Frontal cortex (tissue), 2 donors: ENCODE measurements around the genes SNX22 and ANKDD1A.

GRCh38 chr15:63506181-63506943, 2.0 kb downstream of the USP3 start:
- RAMPAGE, long total RNA: no peak

- RAMPAGE, long total RNA: no peak
These were observed 46.2 kb upstream of the FBXL22 start for GRCh38 chr15:63550769-63551588.

GRCh38 chr15:63556169-63557055, 40.8 kb upstream of the FBXL22 start:
- RAMPAGE, long total RNA: no peak

DNA sequence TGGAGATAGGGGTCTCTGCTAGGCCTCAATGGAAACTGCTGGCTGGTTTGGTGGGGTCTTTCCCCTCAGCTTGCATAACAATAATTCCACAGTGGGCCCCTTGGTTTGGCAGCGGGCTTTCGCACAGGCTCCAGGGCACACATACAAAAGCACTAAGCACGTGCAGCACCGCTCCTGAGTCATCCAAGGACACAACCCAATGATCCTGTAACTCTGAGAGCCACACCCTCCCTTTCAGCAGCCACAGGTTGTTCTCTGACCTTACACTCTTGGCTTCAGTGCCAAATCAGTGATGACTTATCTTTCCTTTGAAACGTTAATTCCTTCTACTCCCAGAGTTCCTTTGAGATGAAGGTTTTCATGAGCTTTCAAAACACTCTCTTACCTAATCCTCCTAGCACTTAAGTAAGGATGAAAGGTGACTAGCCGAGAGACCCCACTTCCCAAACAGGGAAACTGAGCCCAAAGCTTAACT, 41.6 kb downstream of the DAPK2 start:
- RAMPAGE, long total RNA: no peak

DNA sequence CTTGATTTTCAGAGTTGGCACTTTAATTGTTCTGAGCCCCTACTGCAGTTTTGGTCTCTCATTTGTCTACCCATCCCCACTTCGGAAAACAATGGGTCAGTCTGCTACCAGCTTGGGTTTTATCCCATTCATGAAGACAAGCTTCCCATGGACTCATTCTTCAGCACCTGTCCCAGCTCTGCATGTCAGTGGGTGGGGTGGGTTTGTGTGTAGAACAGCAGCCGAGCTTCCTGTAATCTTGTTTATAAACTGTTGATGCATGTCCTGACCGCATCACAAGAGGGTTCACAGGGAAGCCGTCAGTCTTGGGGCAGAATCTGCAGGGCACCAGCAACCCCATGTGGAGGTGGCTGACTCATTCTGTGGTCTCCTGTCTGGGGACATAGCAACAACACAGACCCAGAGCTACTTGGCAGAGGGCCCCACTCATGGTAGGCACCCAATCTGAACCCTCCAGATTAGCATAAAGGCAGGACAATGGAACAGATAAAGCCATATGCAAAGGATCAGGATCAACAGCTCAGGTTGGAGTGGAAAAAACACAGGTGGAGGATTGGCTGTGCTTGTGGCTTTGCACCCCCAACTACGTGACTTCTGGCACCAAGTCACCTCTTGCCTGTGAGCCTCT, 35.6 kb downstream of the DAPK2 start:
- RAMPAGE, long total RNA: no peak

DNA sequence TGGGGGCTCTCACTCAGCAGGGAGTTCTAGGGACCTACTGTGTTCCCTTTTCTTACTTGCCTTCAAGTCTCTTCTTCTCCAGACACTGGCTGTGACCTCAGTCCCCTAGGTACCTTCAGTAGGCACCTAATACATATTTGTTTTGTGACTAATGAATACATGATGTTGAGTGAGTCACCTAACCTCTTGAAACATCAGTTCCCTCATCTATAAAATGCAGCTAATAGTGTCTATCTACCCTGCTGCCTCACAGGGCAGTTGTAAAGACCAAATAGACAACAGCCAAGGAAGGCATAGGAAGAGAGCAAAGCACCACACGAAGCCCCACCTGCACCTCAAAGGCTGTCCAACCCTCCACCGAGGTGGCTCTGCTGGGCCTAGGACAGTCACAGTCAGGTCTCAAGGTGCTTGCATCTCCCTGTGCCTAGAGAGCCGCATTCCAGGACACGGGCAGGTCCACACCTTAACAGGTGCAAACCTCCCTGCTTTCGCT, 29.2 kb downstream of the DAPK2 start:
- RAMPAGE, long total RNA: no peak

- RAMPAGE, long total RNA: no peak
These were observed at the start of gene SNX22 for GRCh38 chr15:64151035-64151856. Gene SNX22, plus strand, starts transcription at chr15:64151731.

DNA sequence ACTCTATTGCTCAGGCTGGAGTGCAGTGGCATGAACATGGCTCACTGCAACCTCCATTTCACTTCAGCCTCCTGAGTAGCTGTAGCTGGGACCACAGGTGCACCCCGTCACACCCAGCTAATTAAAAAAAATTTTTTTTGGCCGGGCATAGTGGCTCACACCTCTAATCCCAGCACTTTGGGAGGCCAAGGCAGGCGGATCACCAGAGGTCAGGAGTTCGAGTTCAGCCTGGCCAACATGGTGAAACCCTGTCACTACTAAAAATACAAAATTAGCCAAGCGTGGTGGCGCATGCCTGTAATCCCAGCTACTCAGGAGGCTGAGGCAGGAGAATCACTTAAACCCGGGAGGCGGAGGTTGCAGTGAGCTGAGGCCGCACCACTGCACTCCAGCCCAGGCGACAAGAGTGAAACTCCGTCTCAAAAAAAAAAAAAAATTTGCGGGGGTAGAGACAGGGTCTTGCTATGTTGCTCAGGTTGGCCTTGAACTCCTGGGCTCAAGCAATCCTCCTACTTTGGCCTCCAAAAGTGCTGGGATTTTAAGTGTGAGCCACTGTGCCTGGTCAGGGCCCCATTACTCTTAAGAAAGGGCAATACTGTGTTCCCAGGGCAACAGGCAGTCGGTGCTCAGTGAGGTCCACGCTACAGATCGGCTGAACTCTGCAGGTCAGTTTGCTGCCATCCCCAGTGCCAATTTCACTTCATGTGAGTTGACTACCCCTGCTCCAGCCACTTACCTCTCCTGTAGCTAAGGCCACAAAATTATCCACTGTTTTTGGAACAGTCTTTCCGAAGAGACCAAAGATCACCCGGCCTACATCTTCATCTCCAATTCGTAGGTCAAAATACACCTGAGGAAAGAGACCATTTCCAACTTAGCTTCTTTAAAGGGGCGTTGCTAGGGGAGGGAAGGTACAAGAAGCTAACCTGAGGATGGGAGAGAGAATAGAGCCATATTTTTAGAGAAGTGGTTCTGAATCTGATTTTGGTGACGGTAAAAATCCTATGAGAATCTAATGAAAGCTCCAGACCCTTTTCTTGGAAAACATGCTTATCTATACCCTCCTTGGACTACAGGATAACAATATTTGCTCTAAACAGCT, 1.2 kb downstream of the PPIB start:
- RAMPAGE, long total RNA: no peak

GRCh38 chr15:64166313-64167137, 3.7 kb upstream of the PPIB start:
- RAMPAGE, long total RNA: no peak

GRCh38 chr15:64388610-64389513, 1.2 kb downstream of the TRIP4 start:
- RAMPAGE, long total RNA: no peak

- RAMPAGE, long total RNA: no peak
These were observed 30.0 kb upstream of the ZNF609 start for GRCh38 chr15:64430225-64430900.

- RAMPAGE, long total RNA: no peak
These were observed 42.9 kb downstream of the ZNF609 start for GRCh38 chr15:64502990-64503982.

- RAMPAGE, long total RNA: no peak
These were observed 123.8 kb downstream of the RBPMS2 start for GRCh38 chr15:64651568-64651919.

- RAMPAGE, long total RNA: no peak
These were observed 23.5 kb downstream of the PIF1 start for GRCh38 chr15:64801796-64802508.

- RAMPAGE, long total RNA: no peak
These were observed 9.0 kb downstream of the PIF1 start for GRCh38 chr15:64816445-64816912.

DNA sequence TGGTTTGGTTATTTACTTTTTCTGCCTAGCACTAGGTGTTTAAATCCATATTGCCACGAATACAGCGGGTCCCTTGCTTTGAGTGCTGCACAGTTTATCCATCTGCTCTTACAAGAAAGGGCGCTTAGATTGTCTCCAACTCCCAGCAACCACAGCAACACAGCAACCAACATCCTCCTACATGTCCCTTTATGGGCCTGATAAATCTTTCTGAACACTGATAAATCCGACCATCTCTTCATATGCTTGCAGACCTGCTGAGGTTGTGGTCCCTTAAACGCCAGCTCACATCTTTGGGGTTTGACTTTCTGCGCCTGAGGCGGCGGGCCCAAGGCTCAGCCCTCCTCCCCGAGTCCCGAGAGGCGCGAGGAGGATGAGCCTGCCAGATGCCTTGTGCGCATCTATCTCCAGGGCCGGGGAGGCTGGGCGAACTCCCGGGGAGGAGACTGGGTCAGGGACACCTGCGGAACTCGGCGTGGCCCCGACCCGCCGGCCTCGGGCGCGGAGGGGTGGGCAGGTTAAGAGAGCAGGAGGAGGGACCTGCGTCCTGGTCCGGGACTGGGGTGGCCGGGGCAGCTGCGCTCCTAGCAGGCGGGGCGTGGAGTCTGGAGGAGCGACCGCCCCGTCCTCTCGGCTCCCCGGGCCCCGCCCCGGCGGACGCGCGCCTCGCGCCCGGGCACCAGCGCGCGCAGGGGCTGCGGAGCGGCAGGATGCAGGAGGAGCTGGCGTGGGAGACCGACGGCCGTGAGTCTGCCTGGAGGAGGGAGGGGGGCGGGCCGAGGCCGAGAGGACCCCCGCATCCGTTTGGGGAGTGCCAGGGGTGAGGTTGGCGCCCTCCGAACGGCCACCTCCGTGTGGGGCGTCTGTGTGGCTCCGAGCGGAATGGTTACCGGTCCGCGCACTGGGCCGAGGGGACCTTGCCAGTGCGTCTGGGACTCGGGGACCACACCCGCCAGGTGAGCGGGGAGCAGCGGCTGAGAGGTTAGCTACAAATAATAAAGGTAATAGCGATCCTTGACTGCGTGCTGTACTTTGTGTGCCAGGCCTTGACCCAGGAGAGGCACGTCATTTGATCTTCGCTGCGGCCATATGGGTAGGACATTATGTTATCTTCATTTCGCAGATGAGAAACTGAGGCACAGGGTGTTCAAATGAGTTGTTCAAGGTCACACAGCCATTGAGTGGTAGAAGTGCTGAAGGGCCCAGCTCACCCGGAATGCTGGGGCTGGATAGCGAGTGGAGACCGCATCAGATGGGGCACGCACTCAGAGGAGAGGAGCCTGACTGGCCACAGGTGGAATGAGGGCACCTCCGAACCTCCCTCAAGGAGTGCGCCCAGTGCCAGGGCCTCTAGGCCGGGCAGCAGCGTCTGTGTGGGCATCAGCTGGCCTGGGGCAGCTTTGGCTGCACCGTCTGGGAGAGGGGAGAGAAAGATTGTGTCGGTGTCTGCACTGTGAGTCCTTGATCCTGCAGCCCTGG, at the start of gene ANKDD1A:
ANKDD1A (plus strand) TSS at position 682 of the 1,479 bp plus-strand sequence.
- RAMPAGE, long total RNA: no peak

- RAMPAGE, long total RNA: no peak
These were observed 26.4 kb downstream of the ANKDD1A start for GRCh38 chr15:64938124-64938528.

DNA sequence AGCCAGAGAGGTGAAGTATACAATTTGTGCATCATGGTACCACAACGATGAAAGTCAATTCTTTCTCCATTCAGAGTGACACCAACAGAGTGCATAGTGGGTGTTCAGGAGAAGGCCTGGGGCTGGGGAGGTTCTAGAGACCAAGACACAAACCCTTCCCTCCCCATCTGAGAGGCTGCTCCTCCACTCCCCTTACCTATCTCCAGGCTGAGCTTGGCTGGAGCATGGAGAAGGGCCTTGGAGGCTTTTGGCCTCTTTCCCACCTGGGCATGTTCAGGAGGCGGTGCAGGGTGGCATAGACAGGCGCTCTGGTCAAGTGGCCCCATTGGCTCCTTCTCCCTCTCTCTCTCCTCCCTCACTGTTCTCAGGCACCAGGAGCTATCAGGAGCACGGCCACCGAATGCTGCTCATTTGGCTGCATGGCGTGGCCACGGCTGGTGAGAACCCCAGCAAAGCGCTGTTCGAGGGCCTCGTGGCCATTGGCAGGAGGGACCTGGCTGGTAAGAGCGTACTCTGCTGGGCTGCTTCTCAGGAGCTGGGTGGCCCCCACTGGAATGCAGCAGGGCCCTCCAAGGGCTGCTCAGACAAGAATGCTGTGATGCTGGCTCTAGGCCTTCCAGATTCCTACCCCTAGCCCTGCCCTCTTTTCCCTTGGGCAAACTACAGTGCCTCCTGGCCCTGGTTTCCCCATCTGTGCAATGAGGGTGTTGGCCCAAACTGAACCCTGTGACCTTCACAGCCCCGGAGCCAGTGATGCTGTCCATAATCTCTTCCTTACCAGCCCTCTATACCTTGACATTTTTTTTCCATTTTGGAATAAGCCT, 38.0 kb downstream of the ANKDD1A start:
- RAMPAGE, long total RNA: no peak

DNA sequence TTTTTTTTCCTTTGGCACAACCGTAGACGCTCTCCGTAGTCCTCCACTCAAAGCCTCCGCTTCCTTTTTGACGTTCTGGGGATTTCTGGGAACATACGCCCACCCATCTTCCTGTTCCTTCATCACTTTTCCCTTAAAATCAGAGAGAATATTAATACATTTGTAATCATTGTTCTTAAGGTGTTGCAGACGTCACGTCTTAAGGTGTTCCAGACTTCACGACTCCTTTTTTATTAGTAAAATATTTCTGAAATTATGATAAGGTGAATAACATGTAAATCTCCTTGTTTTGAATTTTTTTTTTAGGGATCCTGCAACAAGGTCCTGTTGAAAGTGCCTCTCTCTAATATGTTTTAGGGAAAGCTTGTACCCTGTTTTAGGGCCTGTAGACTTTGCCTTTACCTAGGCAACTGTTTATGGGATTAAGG, 544 bp upstream of the SPG21 start:
- RAMPAGE, long total RNA: no peak

- RAMPAGE, long total RNA: no peak
These were observed 19.8 kb upstream of the SPG21 start for GRCh38 chr15:65009370-65010019.